Non-pigmented ciliary epithelial cell (primary cell): Measurements from ENCODE around the genes NR5A2 and ZNF281.

- RRBS: no CpG with 5 or more reads among the region's 3 CpGs
These were observed 31.3 kb downstream of the NEK7 start for GRCh38 chr1:198187970-198188653.

DNA sequence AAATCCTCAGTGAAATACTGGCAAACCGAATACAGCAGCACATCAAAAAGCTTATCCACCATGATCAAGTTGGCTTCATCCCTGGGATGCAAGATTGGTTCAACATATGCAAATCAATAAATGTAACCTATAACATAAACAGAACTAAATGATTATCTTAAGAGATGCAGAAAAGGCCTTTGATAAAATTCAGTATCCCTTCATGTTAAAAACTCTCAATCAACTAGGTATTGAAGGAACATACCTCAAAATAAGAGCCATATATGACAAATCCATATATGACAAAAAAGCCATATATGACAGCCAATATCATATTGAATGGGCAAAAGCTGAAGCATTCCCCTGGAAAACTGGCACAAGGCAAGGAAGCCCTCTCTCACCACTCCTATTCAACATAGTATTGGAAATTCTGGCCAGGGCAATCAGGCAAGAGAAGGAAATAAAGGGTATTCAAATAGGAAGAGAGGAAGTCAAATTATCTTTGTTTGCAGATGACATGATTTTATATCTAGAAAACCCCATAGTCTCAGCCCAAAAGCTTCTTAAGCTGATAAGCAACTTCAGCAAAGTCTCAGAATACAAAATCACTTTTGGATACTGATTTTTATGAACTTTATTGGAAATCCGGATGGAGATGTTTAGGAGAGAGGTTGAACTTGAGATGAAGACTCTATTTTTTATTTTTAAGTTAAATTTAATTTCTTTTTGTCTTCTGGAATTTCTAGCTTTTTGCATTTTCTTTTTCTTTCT is 36.9 kb downstream of the NEK7 start:
- RRBS: no CpG with 5 or more reads among the region's 2 CpGs

DNA sequence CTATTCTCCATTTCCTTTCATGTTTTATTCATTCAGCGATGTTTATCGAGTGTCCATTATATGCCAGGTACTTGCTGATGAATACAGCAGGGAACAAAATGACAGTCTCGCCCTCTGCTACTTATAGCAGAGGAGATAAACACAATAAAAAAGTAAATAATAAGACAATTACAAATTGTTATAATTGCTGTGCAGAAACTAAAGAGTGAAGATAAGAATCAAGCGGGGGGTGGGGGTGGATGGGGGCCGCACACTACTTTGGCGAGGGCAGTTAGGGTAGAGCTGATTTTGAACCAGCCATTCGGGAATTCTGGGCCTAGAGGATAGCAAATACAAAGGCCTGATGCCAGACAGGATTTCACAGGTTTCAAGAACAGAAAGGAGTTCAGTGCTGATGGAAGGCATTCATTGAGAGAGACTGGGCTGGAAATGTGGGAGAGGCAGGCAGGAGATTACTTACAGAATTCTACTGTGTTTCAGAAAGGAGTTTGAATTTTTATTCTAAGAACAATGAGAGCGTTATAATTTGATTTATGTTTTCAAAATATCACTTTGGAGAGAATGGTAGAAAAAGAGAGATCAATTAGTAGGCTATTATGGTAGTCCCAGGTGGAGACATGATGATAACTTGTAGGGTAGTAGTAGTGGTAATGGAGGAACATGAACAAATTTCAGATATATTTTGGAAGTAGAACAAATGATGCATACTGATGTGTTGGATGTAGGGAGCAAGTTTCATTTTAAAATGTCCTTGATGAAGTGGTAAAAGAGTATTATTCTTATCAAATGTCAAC is 66.1 kb downstream of the NEK7 start:
- RRBS: no CpG with 5 or more reads among the region's 8 CpGs

DNA sequence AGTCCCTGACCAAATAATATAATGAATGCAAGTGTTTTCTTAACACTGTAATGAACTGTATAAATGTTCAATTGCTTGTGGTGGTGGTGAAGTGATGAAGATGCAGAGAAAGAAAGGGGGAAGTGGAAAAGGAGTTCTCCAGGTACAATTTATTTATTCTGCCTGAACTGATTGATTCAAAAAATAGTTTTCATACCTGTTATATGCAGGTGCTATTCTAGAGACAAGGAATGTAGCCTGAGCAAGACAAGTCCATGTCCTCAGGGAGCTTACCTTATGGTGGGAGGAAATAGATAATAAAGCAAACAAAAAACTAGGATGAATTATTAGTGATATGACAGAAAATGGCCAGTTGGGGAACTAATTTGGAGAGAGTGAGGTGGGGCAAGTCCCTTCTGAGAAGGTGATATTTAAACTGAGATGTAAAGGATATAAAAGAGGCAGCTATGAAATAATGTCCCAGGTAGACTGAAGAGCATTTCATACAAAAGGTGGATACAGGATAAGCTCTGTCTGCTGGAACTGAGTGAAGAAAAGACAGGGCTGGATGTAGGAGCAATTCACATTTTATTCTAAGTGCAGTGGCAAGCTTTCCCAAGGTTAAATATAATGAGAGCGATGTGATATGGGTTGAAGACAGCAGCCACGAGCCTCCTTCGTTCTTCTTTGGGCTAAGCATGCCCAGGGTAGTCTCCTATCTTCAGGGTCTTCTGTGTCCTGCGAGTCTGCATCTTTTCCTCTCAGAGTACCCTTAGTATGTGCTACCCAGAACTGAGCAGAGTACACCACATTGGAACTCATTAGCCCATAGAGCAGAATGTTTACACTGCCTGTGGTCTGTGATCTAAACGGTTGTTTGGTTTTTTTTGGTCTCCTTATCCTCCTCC is 126.1 kb downstream of the NEK7 start:
- RRBS: no CpG with 5 or more reads among the region's 5 CpGs

DNA sequence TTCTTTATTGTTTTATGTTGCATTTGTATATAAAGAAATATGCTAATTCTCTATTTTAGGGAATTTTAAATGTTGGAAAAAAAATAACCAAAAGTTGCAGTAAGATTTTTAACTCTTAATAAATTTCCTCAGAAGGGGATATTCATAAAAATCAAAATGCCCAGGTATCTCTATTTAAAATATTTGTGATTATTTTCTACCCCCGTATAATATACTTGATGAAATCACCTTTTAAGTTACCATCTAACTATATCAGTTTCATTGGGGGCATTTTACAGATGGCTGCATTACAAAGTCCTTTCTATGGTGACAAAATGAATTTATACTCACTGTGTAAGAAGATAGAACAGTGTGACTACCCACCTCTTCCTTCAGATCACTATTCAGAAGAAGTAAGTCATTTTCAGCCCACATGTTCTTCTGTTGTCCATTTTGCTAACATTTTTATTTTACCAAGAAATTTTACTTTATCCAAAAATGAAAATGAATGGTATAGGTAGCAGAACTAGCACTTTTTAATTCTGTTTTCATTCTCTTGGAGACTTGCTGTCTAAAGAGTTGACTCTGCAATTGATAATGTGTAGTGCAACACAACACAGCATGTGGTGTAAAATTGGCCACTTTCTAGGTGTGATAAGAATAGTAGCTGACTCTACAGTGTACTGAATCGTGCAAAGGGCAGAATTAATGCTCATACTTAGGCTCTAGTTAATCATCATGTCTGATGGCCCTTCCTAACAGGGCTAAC is 140.2 kb downstream of the NEK7 start:
- RRBS: no CpG with 5 or more reads among the region's 2 CpGs

DNA sequence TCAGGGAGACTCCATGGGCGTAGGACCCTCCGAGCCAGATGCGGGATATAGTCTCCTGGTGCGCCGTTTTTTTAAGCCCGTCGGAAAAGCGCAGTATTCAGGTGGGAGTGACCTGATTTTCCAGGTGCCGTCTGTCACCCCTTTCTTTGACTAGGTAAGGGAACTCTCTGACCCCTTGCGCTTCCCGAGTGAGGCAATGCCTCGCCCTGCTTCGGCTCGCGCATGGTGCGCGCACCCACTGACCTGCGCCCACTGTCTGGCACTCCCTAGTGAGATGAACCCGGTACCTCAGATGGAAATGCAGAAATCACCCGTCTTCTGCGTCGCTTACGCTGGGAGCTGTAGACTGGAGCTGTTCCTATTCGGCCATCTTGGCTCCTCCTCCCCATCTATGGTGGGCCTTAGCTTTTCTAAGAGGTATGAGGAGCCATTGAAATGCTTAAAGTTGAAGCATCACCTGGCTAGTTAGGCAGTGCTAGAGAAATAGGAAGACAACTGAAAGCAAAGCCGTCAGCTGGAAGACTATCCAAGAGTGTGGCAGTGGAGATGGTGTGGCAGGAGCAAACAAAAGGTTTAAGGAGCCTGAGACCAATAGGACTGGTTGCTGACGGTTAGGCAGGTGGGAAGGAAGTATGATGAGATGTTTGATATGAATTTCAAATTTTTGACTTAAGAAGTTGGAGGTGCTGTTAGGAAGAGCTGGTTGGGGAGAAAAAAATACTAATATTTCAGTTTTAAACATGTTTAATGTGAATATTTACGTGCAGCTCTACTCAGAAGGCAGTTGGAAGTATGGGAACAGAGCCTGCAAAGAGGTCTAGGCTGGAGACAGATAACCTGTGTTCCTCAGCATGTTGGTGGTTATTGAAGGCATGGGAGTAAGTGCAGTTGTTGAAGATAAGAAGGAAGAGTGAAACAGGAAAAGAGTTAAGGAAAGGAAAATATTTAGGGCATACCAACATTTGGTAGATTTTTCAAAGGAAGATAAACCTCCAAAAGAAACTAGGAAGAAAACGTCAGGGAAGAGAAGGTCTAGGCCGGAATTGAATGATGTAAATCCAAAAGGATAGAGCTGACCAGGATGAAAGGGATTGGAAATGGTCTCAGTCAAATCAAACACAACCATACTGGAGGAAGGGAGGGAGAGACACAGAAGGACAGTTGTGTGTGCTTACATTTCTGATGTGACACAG is 158.7 kb downstream of the NEK7 start:
- RRBS: no CpG with 5 or more reads among the region's 29 CpGs

DNA sequence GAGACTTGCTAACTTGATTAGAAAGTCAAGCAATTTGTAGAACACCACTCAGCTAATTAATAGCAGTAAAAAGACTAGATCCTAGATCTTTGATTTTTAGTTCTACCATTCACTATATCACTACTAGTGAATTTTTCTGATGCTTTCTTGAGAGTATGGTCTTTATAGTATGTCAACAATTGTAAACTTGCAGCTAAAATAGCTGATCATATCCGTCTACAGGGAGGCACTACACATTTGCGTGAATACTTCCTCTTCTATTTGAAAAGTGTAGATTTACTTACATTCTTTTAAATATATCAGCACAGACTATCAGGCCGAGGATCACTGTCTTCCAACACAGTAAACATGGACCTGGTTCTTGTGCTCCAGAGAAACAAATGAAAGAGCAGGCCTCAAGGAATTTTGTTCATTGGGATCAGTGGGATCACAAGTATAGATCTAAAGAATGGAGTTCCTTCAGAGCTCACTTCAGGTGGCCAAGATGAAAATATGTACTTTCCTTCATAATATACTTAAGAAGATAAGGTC is 18.6 kb upstream of the PTPRC start:
- RRBS: no CpG with 5 or more reads among the region's 3 CpGs

DNA sequence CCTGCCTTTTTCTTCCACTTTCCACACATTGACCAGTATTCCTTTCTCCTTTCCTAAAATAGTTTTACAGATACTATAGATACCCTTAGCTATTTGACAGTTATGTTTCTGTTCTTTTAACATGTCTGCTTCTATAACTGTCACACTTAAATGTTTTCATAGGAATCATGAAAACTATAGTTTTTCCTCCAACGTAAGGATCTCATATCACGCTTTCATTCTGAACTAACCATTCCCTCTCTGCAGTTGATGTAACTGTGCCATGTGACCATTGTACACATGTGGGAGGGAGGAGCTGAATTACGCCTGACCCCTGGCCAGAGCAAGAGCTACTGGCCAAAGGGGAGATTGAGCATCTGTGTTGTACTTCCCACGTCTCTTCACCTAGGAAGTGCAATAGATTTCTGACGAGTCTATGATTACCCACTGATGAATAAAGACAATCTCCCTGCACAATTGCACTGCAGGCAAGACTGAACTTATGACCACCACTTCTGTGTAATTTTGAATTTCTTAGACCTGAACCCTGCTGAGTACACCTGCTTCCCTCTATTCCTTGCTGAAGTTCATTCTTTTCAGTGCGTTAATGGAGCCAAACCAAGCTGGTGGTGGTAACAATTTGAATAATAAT is 24.0 kb downstream of the PTPRC start:
- RRBS: no CpG with 5 or more reads among the region's 6 CpGs

GRCh38 chr1:198663863-198664969 is 25.4 kb downstream of the PTPRC start:
- RRBS: no CpG with 5 or more reads among the region's 8 CpGs

DNA sequence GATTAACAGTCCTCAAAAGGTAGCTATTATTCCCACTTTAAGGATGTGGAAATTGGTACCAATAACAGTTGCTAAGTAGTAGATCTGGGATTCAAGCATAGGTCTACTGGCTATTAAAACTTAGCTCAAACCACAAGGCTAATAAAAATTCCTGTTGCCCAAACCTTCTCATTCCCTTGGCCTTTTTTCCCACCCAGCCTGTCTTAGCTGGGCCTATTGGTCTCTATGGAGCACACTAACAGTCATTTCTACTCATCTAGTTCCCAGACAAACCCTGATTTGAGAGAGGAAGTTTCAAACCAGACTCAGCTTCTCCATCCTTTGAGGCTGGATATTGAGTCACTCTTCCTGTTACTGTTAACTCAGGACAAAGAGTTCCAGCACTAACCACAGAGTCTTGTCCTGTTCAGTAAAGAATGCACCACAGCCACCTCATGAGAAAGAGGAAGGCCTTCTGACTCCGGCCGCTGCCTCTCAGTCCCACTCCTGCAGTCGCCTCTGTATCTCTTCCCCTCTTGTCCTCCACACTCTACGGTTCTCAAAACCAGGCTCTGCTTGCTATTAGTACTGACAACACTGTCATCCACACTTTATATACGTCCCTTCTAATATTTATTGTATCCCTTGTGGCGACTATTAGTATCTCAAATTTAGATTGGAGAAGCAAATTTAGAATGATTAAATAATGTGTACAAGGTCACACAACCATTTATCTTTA is 137.8 kb downstream of the PTPRC start:
- RRBS: no CpG with 5 or more reads among the region's 6 CpGs

DNA sequence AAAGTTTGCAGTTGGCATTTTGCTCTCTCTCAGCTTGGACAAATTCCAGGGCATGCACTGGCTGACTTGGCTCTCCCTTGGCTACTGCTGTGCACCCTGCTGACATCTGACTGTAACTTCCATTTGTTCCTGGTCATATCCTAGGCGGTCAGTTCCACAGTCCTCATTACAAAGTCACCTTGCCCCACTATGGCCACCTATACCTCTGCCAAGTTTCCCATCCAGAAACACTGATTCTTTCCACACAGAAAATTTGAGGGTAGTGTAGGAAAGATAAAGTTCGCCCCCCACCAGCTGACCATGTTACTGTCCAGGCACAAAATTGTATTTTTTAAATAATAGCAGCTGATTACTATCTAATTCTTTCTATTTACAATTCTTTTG is 380.6 kb upstream of the NR5A2 start:
- RRBS: no CpG with 5 or more reads among the region's 2 CpGs

DNA sequence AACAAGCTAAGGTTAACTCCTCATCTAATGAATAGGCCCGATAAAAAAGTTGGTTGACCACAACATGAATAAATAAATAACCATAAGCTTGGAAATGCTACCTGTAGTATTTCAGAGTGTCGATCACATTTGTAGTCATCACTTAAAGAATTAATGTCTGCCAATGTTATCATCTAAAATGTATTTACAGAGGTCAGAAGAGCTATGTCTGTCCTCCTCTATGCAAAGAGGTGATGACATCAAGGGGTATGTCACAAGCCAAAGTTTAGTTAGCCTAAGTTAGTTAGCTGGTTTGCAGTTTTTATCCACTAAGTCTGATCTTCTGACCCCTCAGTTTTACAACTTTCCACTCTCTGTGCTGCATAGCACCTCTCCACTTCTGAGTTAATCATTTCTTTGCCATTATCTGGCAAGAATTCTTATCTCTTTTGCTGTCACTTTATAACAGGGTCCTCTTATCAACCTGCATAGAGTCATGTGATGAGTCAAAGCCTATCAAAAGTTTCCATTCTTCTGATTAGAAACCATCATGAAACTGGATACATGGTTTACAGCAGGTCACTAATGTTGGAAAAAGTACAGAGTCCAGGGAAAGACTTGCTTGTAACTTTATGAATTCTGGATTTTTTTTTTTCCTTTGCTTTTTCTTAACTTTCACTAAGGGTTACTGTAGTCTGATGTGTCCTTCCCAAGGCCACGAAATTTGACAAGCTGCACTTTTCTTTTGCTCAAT is at the start of gene NR5A2:
Gene NR5A2 (plus strand): TSS at position 640 of the 733 bp plus-strand sequence.
- RRBS: no CpG with 5 or more reads among the region's 3 CpGs

DNA sequence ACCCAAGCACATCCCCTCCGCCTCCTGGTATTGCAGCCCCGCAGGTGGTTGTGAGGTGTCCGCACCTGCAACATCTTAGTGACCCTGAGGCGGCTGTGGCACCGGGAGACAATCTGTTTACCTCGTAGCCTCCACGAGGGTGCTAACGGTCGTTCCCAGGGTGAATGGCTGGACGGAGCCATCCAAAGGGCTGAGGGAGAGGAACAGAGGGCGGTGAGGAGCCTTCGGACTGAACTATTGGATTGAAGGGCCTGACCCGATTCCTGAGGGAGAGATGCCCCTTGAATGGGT is 2.2 kb downstream of the NR5A2 start:
- RRBS: no CpG with 5 or more reads among the region's 13 CpGs

GRCh38 chr1:200038812-200039183 is 11.3 kb downstream of the NR5A2 start:
- RRBS: 2% methylated on average over 5 of the region's 18 CpGs

DNA sequence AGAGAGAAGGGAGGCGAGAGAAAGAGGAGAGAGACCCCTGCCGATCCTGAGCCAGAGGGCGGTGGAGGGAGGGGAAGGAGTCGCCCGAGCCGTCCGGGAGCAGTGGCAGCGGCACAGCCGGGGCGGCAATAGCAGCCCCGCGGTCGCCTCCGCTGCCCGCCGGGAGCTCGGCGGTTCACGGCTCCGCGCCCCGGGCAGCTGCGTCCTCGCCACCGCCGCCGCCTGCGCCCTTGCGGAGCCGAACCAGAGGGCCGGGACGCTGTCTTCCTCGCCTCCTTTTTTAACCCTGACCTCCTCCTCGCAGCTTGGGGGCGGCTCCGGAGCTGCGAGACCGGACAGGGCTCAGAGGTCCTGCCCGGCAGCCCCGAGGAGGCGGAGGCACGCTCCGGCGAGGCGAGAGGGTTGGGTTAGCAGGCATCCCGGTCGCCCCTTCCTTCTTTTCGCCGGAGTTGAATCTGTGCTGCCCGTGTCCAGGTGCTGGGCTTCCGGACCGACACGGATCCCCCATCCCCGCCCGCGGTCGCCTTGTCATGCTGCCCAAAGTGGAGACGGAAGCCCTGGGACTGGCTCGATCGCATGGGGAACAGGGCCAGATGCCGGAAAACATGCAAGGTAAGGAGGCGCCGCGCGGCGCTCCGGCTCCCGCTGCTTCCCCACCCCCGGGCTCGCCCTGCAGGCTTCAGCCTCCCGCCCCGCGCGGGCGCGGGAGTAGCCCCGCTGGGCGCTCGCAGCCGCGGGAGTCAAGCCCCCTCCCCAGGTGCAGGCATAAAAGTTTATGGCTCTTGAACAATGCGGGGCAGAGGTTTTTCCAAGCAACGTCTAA is 11.9 kb downstream of the NR5A2 start:
- RRBS: 2% methylated on average over 39 of the region's 83 CpGs

- RRBS: 2% methylated on average over 13 of the region's 40 CpGs
These were observed 12.8 kb downstream of the NR5A2 start for GRCh38 chr1:200040007-200040960.

DNA sequence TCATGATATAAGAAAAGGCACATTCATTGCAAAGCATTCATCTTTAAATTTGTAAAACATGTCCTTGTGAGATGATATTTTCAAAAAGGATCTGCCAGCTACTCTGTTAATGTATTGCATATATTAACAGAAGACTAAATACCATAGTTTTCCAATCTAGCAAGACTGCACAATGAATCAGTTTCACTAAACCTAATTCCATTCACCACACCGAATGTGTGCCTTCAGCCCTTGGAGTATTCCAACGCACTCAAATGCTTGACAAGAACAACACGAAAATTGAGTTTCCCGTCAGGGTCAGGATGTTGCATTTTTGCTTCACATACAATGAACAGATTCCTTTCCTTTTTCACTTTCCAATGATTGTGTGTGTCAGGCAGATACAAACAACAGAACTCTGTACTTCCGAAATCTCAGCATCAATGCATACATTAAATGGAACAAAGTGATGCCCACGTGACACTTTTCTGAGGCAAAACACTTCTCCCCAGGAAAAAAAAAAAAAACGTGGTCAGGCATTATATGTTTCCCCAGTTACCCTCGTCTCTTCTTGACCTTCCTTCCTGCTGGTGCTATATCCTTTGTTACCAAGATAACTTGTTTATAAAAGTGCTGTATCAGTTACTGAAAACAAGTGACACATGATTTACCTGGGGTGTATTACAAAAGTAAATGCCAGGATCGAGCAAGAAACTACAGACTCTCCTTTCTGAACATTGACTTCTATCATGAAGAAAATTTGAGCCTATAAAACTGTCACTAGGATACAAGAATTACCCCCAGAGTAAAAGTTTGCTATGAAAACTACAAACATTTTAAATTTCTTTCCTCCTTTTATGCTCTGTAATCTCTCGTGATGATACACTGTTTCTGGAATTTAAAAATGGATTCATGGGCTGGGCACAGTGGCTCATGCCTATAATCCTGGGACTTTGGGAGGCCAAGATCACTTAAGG is 181.7 kb downstream of the ZNF281 start:
- RRBS: no CpG with 5 or more reads among the region's 10 CpGs

DNA sequence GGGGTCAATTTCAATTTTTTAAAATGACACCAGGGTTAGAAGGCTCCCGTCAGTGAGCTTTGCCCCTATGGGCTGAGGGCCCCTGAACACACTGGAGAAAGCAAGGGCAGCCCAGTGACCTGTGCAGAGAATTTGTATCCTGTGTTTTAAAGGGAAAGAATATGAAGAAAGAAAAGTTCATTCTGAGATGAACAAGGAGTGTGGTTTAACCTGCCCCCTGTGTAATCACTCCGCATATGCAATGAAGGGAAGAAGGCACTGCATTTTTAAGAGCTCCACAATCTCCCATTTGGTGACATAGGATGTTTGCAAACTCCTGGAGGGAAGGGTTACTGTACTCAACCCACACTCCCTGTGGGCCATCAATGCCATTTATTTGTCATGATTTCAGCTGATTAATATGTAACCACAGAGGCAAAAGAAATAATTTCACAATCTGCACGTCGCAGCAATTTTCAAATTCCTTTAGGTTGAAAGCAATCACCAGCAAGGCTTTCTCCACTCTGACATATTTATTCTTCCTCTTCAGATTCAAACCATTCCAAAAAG is 95.6 kb downstream of the ZNF281 start:
- RRBS: no CpG with 5 or more reads among the region's 4 CpGs

DNA sequence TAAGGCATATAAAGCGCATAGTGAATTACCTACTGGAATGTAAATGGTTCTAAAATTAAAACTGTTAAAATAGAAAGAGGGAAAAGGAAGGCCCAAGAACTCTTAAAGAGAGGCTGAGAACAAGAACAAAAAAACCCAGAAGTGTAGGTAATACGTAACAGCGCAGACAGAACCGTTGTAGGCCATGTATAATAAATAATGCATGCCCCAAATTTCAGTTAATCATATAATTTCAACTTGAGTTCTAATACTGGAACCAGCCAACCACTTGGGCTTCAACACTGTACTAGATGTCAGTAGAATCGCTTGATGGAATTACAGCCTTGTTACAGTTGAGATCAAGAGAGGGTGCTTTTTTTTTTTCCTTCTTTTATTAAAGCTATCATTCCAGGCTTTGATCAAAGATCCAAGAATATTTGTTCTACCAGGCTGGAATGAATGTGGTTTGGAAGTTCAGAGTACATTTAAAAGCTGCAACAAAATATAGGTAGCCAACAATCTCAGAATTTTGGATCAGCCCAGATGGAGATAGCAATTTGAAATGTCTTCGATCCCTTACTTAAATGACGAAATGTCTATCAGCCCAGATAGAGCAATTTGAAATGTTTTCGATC is 3.8 kb downstream of the ZNF281 start:
- RRBS: no CpG with 5 or more reads among the region's 8 CpGs

GRCh38 chr1:200409739-200410481 is at the start of gene ZNF281:
Gene ZNF281, minus strand, starts transcription at chr1:200410036.
- RRBS: 2% methylated on average over 22 of the region's 54 CpGs